Gastrocnemius medialis (tissue), 3 donors: ENCODE results near the gene CHMP5.

DNA sequence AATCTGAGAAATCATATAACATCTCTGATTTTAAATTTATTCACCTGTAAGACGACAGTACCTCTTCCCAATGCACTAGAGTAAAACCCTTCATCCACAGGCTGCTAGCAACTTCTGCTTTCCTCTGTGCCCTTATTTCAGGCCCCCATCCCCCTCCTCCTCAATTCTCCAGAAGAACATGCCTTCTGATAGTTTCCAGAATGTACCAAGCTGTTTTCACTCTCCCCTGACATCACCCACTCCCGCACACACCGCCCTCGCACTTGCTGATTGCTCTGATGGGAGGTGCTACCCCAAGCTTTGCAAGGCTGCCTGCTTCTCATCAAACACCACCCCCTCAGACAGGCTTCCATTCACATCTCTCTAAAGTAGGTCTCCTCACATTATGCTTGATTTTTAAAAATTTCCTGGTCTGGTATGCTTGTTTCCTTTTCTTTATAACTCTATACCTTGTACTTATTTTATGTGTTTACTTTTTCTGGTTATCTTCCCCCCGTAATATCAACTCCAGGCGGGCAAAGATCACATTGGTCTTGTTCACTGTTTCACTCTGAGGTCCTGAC lies 90.9 kb upstream of the C9orf72 start:
- PRO-cap, result no peak
- RAMPAGE, long total RNA, 3 experiments, result no peak in any of the 3 experiments

DNA sequence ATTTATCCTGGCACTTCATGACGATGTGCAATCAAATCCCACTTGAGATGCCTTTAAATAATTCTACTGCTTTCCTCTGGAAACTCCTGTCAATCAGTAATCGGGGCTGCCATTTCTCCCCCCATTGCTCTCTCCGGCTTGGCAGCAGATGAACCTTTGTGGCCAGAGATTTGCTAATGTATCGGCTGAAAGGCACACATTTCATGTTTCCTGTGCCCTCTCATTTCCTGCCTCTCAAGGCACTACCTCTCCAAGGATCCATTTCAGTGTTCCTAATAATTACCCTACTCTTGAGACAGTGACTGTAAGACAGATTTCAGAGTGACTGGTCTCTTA lies 291.9 kb upstream of the C9orf72 start:
- PRO-cap, result no peak
- RAMPAGE, long total RNA, 3 experiments, result no peak in any of the 3 experiments

DNA sequence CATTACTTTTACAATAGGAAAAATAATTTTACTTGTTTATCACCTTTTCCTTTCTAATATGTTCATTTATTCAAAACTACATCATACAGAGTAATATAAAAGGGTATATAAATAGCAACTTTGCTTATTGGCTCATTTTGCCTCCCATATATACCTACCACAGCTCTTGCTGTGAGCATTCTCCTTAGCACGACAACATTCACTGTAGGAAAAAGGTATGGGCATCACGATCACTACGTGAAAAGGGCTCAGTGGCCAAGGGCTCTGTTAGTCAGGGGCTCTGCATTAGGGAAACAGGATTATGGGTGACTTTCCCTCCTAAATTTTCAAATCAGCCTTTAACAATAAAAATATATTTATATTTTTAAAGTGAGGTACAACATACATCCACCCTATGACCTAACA lies 18.9 kb downstream of the APTX start:
- PRO-cap, result no peak
- RAMPAGE, long total RNA, 3 experiments, result no peak in any of the 3 experiments

DNA sequence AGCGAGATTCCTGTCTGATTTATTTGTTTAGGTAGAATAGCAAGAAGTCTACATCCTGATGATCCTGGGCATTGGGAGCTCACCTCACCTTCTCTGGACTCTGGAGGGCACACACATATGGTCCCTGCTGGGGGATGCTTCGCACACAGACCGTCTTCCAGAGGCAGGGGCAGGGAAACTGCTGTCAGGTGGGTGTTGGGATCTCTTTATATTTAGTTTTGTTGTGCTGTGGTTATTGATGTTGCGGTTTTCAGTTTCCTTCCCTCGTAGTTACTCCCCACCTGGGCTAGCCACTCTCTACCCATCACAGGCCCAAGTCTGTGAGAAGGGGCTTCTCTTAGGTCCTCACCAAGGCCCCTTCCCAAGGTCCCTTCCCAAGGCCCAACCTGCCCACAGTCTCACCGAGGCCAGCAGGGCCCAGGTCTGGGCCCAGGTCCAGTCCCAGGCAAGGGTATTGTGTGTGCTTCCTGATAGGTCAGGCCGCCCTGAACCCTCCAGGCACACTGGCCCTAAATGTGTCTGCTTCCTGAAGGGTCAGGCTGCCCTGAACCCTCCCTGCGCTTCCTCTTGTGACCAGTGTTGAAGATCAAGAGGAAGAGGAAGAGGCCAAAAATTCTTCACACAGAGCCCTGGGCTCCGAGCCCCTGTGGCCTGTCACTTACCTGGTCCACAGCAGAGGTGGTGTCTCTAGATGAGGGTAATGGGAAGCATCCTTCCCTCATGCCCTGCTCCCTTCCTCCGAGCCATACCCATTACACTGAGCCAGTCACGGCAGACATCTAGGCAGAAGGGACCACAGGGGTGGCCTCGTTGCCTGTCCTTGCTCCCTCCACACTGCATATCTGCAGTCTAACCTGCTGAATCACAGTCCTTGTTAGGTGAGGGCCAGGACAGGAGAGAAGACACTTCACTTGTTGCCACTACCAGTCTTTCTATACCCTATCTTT lies 18.8 kb upstream of the SPINK4 start:
- PRO-cap, result no peak
- RAMPAGE, long total RNA, 3 experiments, result no peak in any of the 3 experiments

- PRO-cap, result no peak
- RAMPAGE, long total RNA, 3 experiments, result no peak in any of the 3 experiments
These were observed 7.2 kb upstream of the SPINK4 start for GRCh38 chr9:33232836-33233197.

GRCh38 chr9:33264571-33265382 lies at the start of gene CHMP5:
Gene CHMP5, plus strand, starts transcription at chr9:33265049.
- PRO-cap, result bidirectional peak, plus-strand start at chr9:33265049, minus-strand start at chr9:33264708
- RAMPAGE, long total RNA, 3 experiments, result start-site peak on the plus strand in 3 of 3 experiments, at chr9:33264996-33265068 at its widest, 644 to 1,368 reads per replicate

DNA sequence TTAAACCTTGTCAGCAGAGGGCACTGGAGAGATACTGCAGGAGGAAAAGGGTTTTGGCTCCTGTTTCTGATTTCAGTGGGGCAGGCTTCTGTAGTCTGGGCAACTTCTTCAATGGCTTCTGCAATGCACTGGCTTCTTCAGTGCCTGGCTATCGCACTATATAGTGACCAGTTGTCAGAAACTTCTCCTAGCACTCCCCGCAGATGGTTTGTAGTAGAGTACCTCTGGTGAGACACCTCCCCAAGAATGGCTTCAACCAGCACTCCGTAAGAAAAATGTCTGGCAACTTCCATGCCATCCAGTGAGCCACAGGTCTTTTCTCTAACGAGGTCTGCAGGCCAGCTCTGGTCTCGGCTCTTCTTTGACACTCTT lies 3.2 kb upstream of the NFX1 start:
- PRO-cap, result no peak
- RAMPAGE, long total RNA, 3 experiments, result no peak in any of the 3 experiments

- PRO-cap, result no peak
- RAMPAGE, long total RNA, 3 experiments, result no peak in any of the 3 experiments
These were observed 4.4 kb downstream of the NFX1 start for GRCh38 chr9:33294517-33295266.

- PRO-cap, result no peak
- RAMPAGE, long total RNA, 3 experiments, result no peak in any of the 3 experiments
These were observed 5.3 kb downstream of the NFX1 start for GRCh38 chr9:33295517-33296093.

GRCh38 chr9:33329019-33329621 lies 38.8 kb downstream of the NFX1 start:
- PRO-cap, result no peak
- RAMPAGE, long total RNA, 3 experiments, result no peak in any of the 3 experiments

- PRO-cap, result no peak
- RAMPAGE, long total RNA, 3 experiments, result no peak in any of the 3 experiments
These were observed 52.0 kb downstream of the AQP7 start for GRCh38 chr9:33350345-33350748.

DNA sequence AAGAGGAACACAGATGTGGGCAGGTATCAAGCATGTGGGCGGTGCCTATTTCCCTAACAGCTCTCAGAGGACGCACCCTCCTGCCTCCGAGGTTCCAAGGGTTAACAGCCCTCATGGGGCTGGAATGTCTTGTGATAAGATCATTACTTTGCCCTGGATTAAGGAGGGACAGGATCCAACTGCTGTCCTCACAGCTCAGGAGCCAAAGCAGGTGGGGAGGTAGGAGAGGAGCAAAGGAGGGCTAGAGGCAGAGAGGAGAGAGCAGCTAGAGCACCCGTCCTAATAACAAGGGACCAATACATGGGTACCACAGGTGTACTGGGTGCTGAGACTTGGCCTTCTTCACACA lies 9.9 kb downstream of the AQP7 start:
- PRO-cap, result no peak
- RAMPAGE, long total RNA, 3 experiments, result no peak in any of the 3 experiments

GRCh38 chr9:33417862-33418482 lies 15.6 kb upstream of the AQP7 start:
- PRO-cap, result no peak
- RAMPAGE, long total RNA, 3 experiments, result no peak in any of the 3 experiments

DNA sequence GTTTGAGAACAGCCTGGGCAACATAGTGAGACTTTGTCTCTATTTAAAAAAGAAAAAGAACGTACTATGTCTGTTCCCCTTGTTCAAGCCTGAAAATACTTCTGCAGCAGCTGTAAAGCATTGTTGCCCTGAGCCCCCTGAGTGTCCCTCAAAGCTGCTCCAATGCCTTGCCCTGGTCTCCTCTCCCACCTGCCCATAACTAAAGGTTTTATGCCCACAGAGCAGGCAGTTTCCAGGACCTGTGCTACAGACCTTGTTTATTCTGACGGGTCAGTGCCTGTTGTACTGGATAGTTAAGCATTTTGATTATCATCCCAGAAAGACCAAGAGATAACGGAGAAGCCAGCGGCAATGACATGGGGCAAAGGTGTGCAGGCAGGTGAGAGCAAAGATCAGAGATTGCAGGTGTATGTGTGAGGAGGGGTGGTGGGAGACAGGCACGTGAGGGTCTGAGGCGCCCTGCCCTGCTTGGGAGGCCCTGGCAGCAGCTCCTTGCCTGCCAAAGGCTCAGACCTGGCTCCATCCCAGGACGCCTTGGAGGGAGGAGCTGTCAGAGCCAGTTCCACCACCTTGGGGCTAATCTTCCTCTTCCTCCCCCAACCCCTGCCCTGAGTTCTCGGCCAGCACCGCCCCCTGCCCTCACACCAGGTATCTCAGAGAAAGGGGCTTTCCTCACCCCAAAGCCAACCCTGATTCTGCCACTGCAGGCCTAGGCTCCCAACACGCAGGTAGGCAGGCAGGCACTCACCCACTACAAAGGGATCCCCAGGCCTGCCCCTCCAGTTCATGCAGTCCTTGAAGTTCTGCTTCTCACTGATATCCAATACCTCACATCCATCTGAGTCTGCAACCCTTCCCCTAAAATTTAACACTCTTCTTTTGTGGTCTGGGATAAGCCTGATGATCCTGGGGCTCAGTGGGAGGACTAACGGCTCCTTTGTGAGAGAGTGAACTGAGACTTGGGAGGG lies 2.0 kb downstream of the AQP3 start:
- PRO-cap, result no peak
- RAMPAGE, long total RNA, 3 experiments, result no peak in any of the 3 experiments

GRCh38 chr9:33448120-33448660 lies 797 bp upstream of the AQP3 start:
- PRO-cap, result no peak
- RAMPAGE, long total RNA, 3 experiments, result no peak in any of the 3 experiments

DNA sequence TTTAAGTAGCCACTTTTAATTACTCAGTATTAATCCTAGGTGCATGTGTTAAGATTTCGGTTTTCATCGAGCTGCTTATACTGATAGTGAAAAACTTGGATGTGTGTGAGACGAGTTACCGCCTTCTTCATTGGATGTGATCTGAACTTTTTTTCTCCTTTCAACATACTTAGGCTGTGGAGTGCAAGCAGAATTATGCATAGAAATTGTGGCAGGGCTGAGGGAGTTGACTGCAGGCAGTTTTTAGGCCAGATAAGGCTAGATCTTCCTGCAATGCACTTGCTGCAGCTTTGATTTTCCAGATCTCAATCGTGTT lies 101.2 kb downstream of the UBE2R2 start:
- PRO-cap, result no peak
- RAMPAGE, long total RNA, 3 experiments, result no peak in any of the 3 experiments

- PRO-cap, result no peak
- RAMPAGE, long total RNA, 3 experiments, result no peak in any of the 3 experiments
These were observed 75.6 kb downstream of the UBAP2 start for GRCh38 chr9:33972965-33973535.

DNA sequence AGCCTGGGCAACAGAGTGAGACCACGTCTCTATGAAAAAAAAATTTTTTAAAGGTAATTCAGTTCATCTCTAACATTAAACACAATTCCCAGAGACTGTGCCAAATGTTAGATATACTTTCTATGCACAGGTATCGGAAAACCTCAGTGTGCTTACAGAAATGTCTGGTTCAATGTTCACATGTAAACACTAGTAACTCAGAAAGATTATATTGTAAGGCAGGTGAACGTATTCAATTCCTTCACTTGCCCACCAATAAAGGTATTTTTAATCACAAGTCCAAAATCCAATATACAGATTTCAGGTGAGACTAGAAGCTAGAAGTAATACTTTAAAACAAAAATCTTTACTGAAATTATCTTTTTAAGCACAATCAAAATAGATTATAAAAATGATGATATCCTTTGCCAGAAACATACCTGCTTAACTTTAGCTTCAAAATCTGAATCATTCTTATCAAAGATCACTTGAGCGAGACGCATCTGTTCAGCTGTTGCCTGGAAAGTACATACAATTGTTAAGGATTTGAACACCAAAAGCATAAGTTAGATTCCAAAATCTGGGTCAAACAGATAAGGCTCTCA lies 50.2 kb downstream of the UBAP2 start:
- PRO-cap, result no peak
- RAMPAGE, long total RNA, 3 experiments, result no peak in any of the 3 experiments

DNA sequence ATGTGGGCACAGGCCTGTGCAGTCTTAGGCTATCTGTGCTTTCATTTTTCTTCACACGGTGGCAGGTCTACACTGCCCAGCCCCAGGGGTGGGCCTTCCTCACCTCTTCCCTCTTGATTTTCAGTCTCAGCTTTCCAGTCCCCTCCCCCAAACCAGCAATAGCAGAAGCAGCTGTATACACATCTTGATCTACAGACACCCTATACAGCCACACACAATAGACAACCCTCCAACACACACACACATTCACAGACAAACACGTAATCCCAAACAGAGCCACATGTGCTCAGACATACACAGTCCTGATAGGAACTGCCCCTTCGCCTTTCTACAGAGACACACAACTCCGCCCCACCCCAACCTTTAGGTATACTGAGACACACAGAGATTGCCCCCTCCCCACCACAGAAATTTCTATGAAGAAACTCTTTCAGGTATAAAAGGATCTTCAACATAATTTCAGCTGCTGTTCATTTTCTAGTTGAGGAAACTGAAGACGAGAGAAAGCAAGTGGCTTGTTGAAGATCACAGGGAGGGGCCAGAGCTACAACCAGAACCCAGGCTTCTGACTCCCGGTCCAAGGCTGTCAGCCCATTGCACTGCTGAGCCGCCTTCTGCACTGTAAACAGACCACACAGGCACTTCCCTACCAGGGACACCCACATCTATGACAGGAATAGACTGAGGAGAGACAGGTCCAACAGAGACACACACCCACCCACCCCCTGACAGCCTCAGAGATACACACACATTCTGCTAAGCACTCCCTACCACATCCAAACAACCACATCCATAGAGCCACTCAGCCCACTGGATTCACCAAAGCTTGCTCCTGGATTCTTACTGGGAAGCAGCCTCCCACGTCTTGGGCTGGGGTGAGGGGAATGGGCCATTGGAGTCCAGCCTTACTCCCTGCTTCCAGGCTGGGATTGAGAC lies 1.9 kb upstream of the C9orf24 start:
- PRO-cap, result no peak
- RAMPAGE, long total RNA, 3 experiments, result no peak in any of the 3 experiments

DNA sequence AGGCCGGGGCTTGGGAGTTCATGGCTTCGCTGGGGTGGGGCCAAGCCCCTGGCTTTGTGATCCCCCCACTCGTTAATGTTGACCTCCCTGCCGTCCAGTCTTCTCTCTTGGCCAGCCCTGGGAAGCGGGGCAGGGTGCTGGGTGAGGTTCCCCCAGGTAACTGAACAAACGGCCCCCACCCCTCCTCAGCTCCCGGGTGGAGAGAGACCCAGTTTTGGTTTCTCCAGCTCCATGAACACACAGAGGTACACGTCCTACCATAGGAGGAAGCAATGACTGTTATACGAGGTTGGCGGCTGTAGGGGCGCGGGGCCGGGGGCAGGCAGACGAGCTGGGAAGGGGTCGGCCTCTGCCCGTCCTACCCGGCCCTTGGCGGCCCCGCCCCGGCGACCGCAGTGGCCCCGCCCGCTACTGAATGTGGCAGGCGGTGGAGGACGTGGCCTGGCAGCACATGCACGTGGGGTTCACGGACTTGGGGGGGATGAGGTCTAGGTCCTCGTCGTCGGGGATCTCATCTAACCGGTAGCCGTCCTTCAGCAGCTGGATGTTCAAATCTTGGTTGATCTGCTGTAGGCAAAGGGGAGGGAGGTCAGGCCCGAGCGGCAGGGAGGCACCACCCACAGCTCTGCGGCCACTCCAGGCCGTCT lies 3.1 kb upstream of the C9orf24 start:
- PRO-cap, result no peak
- RAMPAGE, long total RNA, 3 experiments, result no peak in any of the 3 experiments